ENCODE data around the gene NOL7.

DNA sequence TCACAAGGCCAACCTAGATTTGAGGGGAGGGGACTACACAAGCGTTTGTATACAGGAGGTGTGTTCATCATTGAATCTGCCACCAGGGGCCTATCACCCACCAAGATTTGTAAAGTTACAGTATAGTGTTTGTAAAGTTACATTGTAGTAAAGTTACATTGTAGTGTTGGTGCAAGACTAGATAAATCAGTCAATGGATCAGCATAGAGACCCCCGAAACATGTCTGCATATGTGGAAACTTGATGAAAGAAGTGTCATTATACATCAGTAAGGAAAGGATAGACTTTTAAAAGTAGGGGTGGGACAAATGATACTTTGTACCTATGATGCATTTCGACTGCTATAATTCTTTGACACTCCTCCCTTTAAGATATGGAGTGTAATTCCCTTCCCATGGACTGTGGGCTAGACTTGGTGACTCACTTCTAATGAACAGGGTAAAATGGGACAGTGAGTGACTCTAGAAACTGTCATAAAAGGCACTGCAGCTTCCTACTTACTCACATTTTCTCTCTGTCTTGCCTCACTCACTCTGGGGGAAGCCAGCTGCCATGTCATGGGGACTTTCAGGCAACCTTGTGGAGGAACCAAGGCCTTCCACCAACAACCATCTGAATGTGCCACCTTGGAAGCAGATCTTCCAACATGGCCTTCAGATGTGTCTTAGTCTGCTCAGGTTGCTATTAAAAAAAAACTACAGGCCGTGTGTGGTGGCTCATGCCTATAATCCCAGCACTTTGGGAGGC lies 12.7 kb upstream of the GFOD1 start:
- PRO-cap = no peak
- RAMPAGE, long total RNA, 2 experiments = no peak in any of the 2 experiments

GRCh38 chr6:13615037-13615230 lies 201 bp upstream of the NOL7 start:
- PRO-cap = bidirectional peak, plus-strand start at chr6:13615335, minus-strand start at chr6:13615182
- RAMPAGE, long total RNA, 2 experiments = no peak in any of the 2 experiments

- PRO-cap = bidirectional peak, plus-strand start at chr6:13615335, minus-strand start at chr6:13615182
- RAMPAGE, long total RNA, 2 experiments = start-site peak on the plus strand in 2 of 2 experiments, at chr6:13615334-13615505 at its widest, 1,880 to 4,113 reads per replicate
Measured at GRCh38 chr6:13615231-13616362, at the start of gene NOL7. Gene NOL7, plus strand, starts transcription at chr6:13615335.

DNA sequence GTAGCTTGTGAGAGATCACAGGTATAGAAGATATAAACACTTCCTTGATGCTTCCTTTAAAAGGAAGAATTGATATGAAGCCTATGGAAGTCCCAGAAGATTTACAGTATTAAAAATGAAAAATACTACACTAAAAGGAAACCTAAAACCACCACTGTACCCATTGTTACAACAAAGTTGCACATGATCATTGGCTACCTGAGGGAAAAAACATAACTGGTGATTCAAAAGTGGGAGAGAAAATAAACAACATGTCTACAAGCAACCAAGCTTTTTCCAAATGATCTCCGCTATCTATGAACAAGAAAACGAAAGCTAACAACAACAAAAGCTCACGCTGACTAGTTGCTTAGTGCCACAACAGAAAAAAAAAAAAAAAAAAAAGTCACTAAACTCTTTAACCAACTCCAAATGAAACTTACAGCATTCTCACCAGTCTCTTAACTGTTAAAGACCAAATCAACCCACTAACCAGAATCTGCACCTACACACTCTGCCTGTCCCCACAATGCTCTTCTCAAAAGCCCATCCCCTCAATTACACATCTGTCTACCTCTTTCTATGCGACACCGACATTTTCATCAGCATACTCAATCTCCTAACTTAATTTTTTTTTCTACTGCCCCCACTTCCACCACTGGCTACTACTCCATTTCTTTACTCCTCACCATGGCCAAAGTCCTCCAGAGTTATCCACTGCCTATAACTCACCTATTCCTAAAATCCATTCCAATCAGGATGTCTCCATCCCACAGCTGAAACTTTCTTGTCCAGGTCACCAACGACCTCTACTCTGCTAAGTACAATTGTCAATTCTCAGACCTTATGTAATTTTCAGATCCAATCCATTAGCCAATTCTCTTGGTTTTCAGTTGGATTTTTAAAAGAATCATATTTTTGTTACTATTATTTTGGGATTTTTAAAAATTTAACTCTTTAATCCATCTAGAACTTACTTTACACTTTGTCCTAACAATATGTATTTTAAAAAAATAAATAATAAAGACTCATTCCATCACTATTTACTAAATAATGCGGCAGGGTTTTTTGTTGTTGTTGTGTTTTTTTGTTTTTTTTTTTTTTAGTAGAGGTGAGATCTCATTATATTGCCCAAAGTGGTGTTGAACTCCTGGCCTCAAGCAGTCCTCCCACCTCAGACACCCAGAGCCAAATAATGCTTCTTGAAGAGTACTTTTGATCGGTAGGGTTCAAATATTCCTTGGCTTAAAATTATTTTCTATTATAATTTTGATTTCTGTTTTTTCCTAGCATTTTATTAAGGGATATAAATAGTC lies 34.4 kb downstream of the NOL7 start:
- PRO-cap = no peak
- RAMPAGE, long total RNA, 2 experiments = no peak in any of the 2 experiments

GRCh38 chr6:13766049-13766856 lies 48.1 kb downstream of the MCUR1 start:
- PRO-cap = no peak
- RAMPAGE, long total RNA, 2 experiments = no peak in any of the 2 experiments

DNA sequence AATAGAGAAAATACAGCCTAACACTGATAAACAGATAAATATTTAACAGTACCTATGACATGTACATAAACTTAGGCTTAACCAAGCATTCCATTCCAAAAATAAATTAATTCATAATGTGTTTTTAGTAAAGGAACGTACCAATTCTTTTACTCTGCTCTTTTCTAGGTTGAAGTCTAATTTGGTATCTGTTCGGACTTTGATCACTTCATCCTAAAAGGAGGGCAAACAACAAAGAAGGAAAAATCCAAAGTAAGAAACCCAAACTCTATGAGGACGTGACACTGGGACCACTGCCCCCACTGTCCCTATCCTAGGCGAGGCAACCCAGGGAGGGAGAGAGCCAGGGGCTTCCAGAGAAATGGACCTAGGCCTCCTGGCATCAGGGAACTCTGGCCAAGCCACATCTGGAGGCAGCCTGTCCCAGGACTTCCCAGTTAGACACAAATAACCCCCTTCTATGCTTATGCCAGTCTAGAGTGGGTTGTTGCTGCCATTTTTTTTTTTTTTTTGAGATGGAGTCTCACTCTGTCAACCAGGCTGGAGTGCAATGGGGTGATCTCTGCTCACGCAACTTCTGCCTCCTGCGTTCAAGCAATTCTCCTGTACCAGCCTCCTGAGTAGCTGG lies 15.6 kb downstream of the MCUR1 start:
- PRO-cap = no peak
- RAMPAGE, long total RNA, 2 experiments = no peak in any of the 2 experiments

GRCh38 chr6:13801110-13801500 lies 13.3 kb downstream of the MCUR1 start:
- PRO-cap = no peak
- RAMPAGE, long total RNA, 2 experiments = no peak in any of the 2 experiments

DNA sequence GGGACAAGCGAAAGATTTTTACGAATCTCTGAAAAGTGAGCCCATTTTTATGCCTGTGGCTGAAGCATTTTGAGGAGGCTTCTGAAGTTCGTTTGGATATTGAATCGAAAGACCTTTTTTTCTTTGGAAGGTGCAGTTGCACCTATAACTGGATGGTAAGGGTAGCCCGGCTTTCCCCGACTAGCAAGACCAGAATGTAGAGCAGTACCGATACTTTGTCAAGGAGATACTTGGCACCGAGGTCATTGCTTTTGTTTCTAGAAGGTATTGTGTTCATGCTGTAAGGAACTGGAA lies 637 bp downstream of the RNF182 start:
- PRO-cap = no peak
- RAMPAGE, long total RNA, 2 experiments = no peak in any of the 2 experiments

- PRO-cap = no peak
- RAMPAGE, long total RNA, 2 experiments = no peak in any of the 2 experiments
Measured at GRCh38 chr6:14095169-14096011, 22.2 kb upstream of the CD83 start.

- PRO-cap = no peak
- RAMPAGE, long total RNA, 2 experiments = no peak in any of the 2 experiments
Measured at GRCh38 chr6:14151020-14151584, 33.5 kb downstream of the CD83 start.

- PRO-cap = no peak
- RAMPAGE, long total RNA, 2 experiments = no peak in any of the 2 experiments
Measured at GRCh38 chr6:14729591-14730022, 516.3 kb upstream of the JARID2 start.

DNA sequence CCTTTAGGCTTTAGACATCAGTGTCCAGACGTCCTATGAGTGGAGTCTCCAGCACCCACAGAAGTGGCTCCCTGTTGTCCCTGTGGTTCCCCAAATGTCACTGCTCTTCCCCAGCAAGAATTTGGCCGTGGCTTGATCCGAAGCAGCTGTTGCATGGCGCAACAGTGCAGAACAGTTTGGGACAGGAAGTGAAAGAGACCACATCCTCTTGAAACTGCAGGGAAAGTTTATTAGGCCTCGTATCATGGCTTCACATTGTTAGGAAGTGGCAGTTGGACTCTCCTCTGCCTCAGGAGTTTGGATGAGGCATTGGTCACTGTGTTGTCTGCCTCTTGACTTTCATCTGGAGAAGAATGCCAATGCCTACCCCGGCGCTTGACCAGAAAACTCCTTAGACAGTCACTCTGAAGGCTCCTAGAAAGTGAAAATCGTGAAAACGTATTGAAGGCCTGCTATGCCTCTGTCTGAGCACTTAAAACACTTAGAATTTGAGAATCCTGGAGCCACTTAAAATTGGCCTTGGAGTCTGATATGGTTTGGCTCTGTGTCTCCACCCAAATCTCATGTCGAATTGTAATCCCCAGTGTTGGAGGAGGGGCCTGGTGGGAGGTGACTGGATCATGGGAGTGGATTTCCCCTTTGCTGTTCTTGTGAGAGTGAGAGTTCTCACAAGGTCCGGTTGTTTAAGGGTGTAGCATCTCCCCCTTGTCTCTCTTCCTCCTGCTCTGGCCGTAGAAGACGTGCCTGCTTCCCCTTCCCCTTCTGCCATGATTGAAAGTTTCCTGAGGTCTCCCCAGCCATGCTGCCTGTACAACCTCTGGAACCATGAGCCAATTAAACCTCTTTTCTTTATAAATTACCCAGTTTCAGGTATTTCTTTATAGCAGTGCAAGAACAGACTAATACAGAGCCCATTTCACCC lies 334.9 kb upstream of the JARID2 start:
- PRO-cap = bidirectional peak, plus-strand start at position 258 of the sequence, minus-strand start at position 95 of the sequence; unidirectional peak, plus-strand start at position 678 of the sequence
- RAMPAGE, long total RNA, 2 experiments = no peak in any of the 2 experiments

- PRO-cap = no peak
- RAMPAGE, long total RNA, 2 experiments = no peak in any of the 2 experiments
Measured at GRCh38 chr6:15255892-15256537, 10.1 kb downstream of the JARID2 start.

GRCh38 chr6:15303952-15304602 lies 58.2 kb downstream of the JARID2 start:
- PRO-cap = no peak
- RAMPAGE, long total RNA, 2 experiments = no peak in any of the 2 experiments

GRCh38 chr6:15474371-15474796 lies 188.4 kb downstream of the DTNBP1 start:
- PRO-cap = no peak
- RAMPAGE, long total RNA, 2 experiments = no peak in any of the 2 experiments

- PRO-cap = no peak
- RAMPAGE, long total RNA, 2 experiments = no peak in any of the 2 experiments
Measured at GRCh38 chr6:15496456-15497257, 166.2 kb downstream of the DTNBP1 start.

- PRO-cap = no peak
- RAMPAGE, long total RNA, 2 experiments = no peak in any of the 2 experiments
Measured at GRCh38 chr6:15520054-15520366, 142.8 kb downstream of the DTNBP1 start.

DNA sequence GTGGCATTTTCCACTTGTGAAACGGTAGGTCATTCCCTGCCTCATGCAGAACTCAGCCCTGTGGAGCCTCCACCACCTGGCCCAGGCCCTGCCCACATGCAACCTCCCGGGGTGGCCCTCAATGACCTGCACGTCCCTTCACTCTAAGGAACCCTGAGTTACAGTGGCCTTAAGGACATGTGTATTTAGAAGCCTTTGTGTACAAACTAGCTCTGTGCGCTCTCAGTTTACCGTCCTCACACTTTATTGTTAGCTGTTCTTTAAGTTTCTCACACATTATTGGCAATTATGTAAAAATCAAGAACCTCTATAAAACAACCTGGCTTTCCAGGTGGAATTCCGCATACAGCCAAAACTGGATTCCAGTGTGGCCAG lies 140.3 kb downstream of the DTNBP1 start:
- PRO-cap = no peak
- RAMPAGE, long total RNA, 2 experiments = no peak in any of the 2 experiments

DNA sequence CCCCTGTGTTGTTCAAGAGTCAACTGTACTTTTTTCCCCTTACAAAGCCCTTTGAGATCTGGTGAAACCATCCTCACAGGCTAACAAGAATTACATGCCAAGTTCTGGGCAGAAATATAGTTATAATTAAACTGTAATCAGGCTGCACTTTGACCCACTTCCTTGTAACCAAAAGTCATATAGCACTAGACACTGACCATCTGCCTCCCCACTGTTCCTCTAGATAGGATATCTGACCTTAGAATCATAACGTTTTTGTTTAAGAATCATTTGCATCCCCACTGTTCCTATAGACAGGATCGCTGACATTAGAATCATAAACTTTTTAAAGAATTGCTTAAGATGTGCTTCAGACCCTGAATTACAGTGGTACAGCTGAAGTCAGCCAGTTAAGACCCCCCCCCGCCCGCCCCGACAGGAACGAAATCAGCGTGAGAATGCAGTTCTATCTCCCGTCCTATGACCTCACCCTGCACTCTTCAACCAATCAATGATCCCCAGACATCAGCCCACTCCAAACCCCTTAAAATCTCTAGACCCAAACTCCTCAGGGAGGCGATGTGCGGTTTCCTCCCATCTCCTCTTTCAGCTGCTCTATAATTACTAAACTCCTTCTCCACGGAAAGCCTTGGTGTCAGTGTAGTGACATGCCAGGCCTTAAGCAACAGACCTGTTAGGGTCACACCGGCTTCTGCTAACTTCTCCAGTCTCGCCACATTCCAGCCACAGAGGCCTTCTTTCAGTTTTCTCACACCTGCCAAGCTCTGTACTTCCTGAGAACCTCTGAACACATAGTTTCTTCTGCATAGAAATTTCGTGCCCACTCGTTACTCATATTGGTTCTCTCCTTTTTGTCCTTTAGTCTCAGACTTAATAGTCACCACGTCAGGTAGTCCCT lies 93.6 kb downstream of the DTNBP1 start:
- PRO-cap = no peak
- RAMPAGE, long total RNA, 2 experiments = no peak in any of the 2 experiments

DNA sequence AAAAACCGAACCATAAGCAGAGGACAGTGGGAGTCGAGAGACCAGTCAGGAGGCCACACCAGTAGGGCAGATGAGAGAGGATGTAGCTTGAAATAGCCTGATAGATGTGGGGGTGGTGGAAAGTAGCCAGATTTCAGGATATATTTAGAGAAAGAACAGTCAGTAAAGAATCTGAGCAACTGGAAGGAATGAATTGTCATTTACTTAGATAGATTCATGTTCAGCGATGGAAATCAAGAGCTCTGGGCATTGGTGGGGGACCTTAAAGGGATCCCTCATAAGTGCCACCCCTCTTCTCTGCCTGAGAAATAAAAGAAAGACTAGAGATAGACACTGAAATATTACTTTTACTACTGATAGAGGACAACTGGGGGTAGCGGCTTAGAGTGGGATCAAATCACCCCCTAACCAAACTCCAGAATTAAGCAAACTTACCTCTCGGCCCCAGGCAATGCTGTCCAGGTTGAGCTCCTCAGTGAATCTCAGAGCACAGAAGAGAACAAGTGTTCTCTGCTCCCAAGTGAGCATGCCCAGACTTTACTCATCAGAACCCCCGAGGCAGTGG lies 133.7 kb upstream of the DTNBP1 start:
- PRO-cap = bidirectional peak, plus-strand start at position 158 of the sequence, minus-strand start at position 72 of the sequence
- RAMPAGE, long total RNA, 2 experiments = no peak in any of the 2 experiments